Bronchial epithelial cell (primary cell): ENCODE measurements around a stretch of chr1.

GRCh38 chr1:223756695-223757367 is 44.5 kb downstream of the CAPN2 start:
- RRBS, 2 experiments: no CpG with 5 or more reads among the region's 16 CpGs

GRCh38 chr1:223764961-223765762 is 52.8 kb downstream of the CAPN2 start:
- RRBS, 2 experiments: no CpG with 5 or more reads among the region's 11 CpGs

DNA sequence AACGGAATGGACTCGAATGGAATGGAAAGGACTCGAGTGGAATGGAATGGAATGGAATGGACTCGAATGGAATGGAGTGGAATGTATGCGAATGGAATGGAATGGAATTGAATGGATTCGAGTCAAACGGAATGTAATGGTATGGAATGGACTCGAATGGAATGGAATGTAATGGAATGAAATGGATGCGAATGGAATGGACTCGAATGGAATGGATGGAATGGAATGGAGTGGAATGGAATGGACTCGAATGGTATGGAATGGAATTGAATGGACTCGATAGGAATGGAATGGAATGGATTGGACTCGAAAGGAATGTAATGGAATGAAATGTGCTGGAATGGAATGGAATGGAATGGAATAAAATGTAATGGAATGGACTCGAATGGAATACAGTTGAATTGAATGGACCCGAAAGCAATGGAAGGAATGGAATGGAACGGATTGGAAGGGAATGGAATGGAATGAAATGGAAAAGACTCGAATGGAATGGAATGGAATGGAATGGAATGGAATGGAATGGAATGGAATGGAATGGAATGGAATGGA is 100.7 kb upstream of the FBXO28 start:
- RRBS, 2 experiments: no CpG with 5 or more reads among the region's 17 CpGs

- RRBS, 2 experiments: 1 to 2% methylated on average over 26 of the region's 95 CpGs
Observed at GRCh38 chr1:224183388-224184493, 701 bp downstream of the DEGS1 start.

GRCh38 chr1:224195098-224195630 is 12.1 kb downstream of the DEGS1 start:
- RRBS, 2 experiments: no CpG with 5 or more reads among the region's 12 CpGs

DNA sequence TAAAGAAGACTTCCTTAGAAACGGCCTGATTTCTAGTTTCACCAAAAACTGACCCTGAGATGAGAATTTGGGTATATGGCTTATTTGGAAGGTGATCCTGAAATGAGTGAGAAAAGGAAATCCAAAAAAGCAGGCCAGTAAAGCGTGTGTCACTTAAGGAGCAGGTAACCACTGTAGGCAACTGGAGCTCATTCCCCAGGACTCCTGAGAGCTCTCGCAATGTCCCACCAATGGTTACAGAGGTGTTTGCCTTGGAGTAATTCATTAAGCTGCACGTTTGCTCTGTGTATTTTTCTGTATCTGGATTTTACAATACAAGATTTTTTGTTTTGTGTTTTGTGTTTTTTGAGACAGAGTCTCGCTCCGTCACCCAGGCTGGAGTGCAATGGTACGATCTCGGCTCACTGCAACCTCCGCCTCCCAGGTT is 22.8 kb downstream of the DEGS1 start:
- RRBS, 2 experiments: no CpG with 5 or more reads among the region's 9 CpGs

DNA sequence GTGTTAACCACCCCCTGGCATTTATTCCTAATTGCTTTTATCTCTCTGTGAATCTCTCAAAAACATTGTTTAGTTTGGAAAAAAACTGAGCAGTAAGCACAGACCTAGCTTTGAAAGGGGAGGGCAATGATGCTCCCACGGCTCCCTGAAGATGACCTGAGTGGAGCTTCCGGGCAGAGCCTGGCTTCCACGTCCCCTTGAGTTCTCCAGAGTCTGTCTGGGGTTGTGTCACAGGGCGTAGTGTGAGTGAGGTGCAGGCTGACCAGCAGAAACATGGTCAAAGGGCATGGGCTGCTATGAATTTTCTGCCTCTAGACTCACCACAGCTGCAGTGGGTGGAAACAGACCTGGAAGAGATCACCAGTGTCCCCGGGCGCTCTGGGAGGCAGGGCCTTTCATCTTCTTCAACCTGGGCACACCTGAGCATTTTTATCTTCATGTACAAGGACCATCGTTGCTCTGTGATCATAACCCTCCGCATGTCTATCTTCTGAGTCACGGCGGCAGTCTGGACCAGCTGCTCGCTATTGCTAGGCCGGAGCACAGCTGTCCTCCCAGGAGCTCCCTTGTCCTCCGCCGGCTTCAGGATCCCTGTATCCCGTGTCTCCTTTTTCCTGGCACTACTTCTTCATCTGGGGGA is 29.5 kb downstream of the DEGS1 start:
- RRBS, 2 experiments: no CpG with 5 or more reads among the region's 15 CpGs

- RRBS, 2 experiments: no CpG with 5 or more reads among the region's 4 CpGs
Observed at GRCh38 chr1:224407732-224407931, 27.0 kb downstream of the WDR26 start.

- RRBS, 2 experiments: no CpG with 5 or more reads among the region's 3 CpGs
Observed at GRCh38 chr1:224418749-224419497, 15.7 kb downstream of the WDR26 start.

DNA sequence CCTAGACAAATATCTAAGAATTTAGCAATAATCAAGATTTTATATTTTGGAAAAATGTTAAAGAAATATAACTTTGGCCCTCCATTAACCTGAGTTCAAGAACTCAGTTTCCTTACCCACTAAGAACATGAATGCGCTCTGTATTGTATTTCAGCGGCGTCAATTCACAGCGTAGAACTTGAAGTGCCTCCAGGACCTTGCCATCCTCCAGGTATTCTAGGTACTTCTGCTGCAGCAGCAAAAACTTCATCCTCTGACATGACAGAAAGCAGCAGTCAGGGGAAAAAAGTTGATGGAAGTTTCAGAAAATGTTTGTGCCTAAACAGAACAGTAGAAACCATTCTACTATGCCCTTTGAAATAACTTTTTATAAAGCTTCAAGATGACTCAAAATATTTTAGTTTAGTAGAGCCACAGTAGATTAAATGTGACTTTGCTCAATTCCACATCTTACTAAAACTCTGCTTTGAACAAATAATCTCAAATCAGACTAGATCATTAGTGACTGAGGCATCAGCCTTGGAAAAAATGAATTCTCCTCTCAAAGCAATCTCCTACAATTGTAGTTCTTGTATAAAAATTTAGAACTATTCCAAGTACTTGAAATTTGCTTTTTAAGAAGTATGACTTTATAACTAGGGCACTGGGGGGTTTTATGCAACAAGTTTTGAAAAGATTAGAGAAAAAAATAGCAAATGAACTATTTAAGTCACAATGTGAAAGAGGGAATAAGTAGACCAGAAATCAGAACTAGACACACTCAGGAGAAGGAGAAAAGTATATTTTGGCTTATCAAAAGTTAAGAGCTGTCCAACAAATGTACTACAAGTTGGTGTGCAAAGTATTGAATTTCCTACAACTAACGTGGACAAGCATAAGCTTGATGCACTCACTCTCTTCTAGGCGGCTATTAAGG is 9.9 kb downstream of the WDR26 start:
- RRBS, 2 experiments: no CpG with 5 or more reads among the region's 6 CpGs

GRCh38 chr1:224431377-224431854 is 3.2 kb downstream of the WDR26 start:
- RRBS, 2 experiments: no CpG with 5 or more reads among the region's 4 CpGs

DNA sequence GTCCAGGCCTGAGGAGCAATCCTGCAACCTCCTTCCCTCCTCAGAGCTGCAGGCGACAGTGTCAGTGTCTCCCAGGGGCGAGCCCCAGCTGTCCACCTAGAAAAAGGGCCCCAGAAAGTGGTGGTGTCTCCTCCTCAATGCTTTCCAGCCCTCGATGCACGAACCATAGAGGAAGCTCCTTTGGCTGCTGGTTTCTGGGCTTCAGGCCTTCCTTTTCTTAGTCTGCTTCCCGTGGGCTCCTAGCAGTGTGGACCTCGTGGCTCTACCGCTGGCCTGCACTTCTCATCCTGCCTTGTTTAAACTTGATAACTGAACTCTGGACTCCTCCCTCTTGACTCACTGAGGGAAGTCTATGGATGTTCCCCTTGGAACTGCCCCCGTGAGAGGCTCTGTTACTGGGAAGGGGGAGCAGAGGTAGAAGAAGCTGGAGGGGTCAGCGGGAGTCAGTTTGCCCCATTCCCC is 75.2 kb upstream of the WDR26 start:
- RRBS, 2 experiments: no CpG with 5 or more reads among the region's 9 CpGs

GRCh38 chr1:224882428-224882670 is 47.1 kb upstream of the DNAH14 start:
- RRBS, 2 experiments: no CpG with 5 or more reads among the region's 2 CpGs

DNA sequence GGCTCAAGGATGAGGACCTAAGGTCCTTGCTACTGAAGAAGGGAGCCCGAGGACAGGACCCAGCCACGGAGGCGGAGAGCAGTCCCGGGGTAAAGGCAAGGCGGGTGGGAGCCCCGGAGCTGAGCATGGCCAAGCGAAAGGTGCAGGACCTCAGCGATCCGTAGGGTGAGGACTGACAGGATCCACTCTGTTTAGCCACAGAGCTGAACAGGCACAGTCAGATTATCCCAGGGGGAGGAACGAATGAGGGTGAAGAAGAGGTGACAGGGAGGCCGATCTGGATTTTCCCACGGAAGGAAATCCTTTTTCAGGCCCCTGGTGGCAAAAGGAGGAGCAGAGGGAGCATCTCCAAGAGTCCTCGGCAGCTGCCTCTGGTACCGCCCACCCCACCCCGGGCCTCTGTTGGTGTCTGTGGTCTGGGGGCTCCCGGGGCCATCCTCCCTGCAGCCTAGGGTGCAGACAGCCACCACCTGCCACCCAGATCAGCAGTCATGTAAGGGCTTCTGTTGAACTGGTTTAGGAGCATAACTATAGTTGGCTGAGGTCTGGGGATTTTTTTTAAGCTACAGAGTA is 32.3 kb upstream of the LBR start:
- RRBS, 2 experiments: no CpG with 5 or more reads among the region's 16 CpGs

DNA sequence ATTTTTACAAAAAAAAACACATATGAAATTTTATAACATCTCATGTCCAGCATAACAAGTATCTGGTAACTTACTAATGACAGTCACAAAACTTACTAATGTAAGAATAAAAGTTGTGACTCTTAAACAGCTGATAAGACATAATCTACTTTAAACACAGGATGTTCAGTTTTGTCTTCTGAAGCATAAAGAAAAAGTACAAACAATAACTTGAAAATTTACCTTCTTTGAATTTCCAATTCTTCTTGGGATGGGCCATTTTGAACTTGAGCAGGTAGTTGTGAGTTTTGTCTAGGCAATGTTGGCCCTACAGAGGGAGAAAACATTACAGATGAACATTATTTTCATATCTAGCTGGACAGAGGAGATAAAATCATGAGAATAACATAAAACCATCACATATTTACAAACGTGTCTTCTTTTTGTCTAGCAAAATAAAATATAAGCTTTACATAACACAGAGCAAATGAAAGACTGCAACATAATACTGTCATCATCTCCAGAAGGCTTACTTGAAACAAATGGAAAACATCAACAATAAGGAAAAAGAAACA is 102.6 kb upstream of the LBR start:
- RRBS, 2 experiments: no CpG with 5 or more reads among the region's 1 CpG

DNA sequence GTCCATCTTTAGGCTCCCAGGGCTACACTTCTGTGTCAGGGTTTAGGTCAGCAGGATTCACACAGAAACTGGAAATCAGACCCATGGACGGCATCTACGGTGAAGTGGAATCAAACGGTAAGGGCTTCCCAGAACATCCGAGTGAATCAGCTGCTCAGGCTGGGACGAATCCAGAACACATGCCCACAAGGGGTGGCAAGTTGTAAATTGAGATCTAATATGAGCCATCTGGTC is 10.8 kb upstream of the SRP9 start:
- RRBS, 2 experiments: no CpG with 5 or more reads among the region's 5 CpGs

DNA sequence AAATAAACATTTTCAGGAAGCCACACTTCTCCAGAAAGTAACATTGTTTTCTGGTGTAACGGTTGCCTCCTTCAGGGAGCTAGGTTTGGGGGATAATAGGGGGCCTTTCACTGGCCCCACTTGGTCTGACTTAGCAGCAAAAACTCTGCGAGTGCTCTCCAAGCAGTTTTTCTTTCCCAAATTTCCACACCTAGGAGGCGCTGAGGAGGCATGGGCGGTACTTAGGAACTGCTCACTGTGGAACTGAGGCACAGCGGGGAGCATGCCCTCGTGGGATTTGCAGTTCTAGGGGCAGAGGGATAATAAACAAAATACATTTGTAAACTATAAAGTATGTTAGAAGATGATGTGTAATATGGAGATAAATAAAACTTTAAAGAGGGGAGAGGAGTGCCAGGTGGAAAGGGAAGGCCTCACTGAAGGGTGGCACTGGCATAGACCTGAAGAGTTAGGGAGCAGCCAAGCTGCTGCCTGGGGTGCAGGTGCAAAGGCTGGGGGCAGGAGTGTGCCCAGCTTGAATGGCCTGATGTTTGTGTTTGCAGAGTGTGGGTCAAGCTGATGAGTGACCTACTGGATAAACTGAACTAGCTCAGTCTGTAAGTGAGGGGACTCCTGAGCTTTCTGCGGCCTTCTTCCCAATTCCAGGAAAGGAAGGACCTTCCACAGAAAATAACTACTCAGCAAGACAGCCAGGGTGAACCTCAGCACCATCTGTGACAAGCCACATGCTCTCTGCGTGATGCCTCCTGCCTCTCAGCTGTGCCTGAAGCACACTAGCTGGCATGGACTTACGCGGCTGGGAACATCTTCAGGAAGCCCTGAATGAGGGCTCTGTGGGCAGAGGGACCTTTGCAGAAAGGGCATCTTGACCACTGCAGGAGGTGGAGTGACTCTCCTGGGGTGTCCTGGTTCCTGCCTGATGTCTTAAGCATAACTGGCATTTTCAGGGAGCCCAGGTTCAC is 2.0 kb downstream of the EPHX1 start:
- RRBS, 2 experiments: no CpG with 5 or more reads among the region's 10 CpGs

DNA sequence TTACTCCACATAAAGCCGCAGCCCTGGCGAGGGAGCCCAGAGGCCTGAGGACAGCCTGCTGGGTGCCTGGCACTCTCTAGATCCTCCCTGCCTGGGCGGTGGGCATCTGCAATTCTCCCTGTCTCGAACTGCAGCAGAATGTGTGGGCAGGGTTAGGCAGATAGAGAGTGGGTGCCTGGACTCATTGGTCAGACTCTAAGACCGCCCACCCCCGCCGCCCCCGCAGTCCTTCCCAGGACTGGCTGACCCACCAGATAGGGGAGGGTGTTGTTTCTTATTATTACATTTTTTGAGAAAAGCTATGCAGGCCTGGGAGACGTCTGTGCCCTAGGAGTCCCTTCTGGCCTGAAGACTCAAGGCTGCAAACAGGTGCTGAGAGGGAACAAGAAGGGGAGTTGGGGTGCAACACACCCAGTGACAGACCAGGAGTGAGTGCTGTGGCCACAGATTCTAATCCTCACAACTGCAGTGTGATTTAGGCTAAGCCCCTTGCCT is 14.1 kb downstream of the EPHX1 start:
- RRBS, 2 experiments: no CpG with 5 or more reads among the region's 9 CpGs

- RRBS, 2 experiments: no CpG with 5 or more reads among the region's 25 CpGs
Observed at GRCh38 chr1:225844961-225845733, 35.2 kb downstream of the EPHX1 start.

GRCh38 chr1:225877258-225878386 is 4.6 kb downstream of the TMEM63A start:
- RRBS, 2 experiments: no CpG with 5 or more reads among the region's 23 CpGs